ENCODE measurements around the genes RBFOX2 and APOL3.

DNA sequence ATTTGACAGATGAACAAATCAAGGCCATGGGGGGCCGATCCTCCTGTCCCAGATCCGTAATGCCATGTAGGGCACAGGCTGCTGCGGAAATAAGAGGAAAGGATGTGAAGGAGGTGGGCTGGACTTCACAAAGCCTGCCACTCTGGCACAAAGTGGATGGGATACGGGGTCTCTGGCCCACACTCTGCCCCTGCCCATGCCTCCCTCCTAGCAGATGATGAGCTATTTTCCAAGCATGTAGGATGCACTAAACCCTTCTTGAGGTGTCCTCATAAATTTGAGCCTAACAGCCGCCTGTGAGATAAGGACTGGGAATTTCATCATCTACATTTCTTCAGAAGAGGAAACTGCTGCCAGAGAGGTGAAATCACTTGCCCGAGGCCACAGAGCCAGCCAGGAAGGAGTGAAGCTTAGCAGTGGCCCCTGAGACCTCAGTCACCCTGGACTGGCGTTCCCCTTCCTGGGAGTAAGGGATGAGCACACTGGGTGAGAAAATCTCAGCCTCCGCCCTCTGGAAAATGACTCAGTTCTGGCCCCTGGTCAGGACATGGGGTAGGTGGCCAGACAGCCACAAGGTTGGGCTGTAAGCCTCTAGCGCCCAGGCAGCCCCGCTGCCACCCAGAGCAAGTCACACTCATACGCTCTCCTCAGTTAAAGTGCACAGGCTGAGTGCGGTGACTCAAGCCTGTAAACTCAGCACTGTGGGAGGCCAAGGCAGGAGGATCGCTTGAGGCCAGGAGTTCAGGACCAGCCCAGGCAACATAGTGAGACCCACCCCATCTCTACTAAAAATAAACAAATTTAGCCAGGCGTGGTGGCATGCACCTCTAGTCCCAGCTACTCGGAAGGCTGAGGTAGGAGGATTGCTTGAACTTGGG is 27.9 kb downstream of the MB start:
- PRO-cap, result unidirectional peak, minus-strand start at position 447 of the sequence; bidirectional peak, plus-strand start at position 601 of the sequence, minus-strand start at position 447 of the sequence
- RAMPAGE, long total RNA, 4 experiments, result no peak in any of the 4 experiments

DNA sequence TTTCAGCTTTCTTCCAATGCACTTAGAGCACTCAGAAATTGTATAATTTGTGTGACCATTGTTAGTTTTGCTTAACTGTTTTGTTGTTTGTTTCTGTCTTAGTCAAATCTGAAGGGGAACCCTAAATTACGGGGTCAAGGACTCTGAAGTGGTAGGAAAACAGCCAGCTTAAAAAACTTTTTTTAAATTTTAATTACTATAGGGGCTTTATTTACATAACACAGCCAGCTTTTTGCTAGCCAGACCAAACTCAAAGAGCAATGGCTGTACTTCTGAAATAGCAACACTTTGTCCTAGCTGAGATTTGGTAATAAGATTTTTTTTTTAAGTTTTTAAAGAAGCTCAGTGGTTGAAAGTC is 14.8 kb downstream of the APOL6 start:
- PRO-cap, result no peak
- RAMPAGE, long total RNA, 4 experiments, result no peak in any of the 4 experiments

GRCh38 chr22:35684551-35684874 is 33.2 kb upstream of the APOL5 start:
- PRO-cap, result no peak
- RAMPAGE, long total RNA, 4 experiments, result no peak in any of the 4 experiments

DNA sequence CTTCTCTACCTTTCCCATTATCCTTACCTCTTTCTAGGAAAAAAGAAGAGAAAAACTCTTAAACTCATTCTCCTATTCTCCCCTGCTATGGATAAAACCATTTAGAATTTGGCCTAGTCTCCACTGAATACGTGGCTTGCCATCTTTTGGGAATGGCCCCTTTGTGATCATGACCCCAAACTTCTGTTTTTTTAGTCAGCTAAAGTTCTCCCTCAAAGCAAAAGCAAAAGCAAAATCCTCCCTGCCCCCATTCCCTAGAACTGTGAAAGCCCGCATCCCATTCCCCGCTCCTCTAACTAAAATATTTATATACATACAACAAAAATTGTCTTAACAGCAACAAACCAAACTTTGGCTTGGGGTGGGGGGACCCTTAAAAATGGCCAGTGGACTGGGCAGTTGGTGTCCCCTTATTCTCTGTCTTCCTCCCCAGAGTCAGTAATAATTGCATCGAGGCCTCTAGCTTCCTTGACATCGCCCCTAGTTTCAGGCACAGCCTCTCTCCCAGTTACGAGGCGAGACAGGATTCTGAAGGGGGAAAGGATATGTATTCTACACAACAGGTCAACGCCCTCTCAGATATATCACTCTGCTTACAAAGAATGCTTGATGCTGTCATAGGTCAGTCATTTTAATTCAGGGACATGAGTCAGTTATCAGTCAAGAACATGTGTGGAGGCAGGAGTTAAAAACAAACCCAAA is 24.3 kb downstream of the APOL5 start:
- PRO-cap, result no peak
- RAMPAGE, long total RNA, 4 experiments, result no peak in any of the 4 experiments

DNA sequence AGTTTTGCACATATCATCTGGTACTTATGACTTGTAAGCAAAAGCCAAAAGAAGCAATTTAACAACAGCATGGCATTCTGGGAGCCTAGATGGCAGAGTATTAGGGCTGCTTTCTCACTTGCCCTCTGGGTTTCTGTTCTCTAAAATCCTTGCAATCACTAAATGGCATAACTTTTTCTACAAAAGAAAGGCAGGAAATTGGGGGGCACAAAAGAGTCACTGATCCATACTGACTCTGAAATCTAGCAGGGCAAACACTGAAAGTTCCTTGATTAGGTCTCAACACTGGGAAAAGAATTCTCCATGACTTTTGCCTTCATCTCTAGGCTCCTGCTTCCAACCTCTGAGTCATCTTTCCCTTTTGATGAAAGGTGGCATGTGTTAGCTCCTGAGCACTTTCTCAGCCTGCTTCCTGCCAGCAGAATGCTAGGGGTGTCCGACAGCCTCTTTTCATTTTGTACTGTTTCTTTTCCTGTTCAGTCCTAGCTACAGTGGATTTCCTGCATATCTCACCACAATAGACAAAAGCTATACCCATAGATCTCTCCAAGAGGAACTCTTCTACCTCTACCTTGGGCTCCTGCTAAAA is 145.7 kb downstream of the RBFOX2 start:
- PRO-cap, result no peak
- RAMPAGE, long total RNA, 4 experiments, result no peak in any of the 4 experiments

DNA sequence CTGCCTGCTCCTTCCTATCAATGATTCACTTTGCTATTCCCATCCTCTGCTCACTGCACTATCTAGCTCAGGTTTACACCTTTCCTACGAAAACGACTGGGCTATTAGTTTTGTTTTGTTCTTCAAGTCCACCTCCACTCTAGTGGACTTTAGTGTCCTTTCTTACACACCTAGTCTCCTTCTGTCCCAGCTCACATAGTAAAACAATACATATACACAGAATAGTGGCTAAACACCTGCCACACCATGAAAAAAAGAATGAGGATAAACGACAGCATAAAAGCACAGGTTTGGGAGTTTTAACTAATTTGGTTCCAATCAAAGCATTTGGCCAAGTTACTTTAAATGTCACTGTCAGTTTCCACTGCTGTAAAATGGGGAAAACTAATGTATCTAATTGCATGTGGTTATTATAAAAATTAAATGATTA is 108.8 kb downstream of the RBFOX2 start:
- PRO-cap, result no peak
- RAMPAGE, long total RNA, 4 experiments, result no peak in any of the 4 experiments

DNA sequence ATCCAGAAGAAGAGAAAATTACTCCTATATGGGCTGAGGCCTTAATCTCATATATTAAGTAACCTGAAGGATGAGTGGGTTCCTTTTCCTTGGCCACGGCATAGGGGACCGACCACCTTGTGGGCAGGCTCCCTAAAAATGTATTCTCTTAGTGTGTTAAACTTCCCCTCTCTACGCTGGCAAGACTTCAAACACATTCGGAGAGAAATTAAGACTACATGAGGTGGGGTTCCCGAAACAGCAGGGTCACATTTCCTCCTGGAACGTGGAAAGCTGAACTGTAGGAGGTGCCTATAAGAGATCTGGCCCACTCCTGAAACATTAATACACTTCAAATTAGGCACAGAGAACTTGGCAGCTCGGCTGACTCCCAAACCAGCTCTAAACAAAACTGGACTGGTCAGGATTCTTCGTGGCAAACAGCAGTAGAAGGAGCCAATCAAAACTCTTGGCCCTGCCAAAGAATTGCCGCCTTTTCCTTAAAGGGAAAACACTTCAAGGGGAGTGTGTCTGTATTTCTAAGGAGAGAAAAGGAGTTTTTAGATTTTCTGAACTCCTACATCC is 54.8 kb downstream of the RBFOX2 start:
- PRO-cap, result unidirectional peak, minus-strand start at position 383 of the sequence
- RAMPAGE, long total RNA, 4 experiments, result no peak in any of the 4 experiments

GRCh38 chr22:36027297-36028127 is 1.1 kb downstream of the RBFOX2 start:
- PRO-cap, result no peak
- RAMPAGE, long total RNA, 4 experiments, result no peak in any of the 4 experiments

GRCh38 chr22:36028175-36029038 is at the start of gene RBFOX2:
TSS of gene RBFOX2 (minus strand) at chr22:36028824.
- PRO-cap, result bidirectional peak, plus-strand start at chr22:36028573, minus-strand start at chr22:36028501; bidirectional peak, plus-strand start at chr22:36029255, minus-strand start at chr22:36028806
- RAMPAGE, long total RNA, 4 experiments, result start-site peak on the minus strand in 2 of 4 experiments, at chr22:36028273-36028311 at its widest, 18 to 22 reads per replicate

GRCh38 chr22:36160330-36161030 is at the start of gene APOL3:
TSS of gene APOL3 (minus strand) at chr22:36160755.
- PRO-cap, result unidirectional peak, minus-strand start at chr22:36160755
- RAMPAGE, long total RNA, 4 experiments, result start-site peak on the minus strand in 4 of 4 experiments, at chr22:36160721-36160811 at its widest, 27 to 115 reads per replicate

- PRO-cap, result no peak
- RAMPAGE, long total RNA, 4 experiments, result no peak in any of the 4 experiments
Observed at GRCh38 chr22:36166439-36167079, 6.0 kb upstream of the APOL3 start.

DNA sequence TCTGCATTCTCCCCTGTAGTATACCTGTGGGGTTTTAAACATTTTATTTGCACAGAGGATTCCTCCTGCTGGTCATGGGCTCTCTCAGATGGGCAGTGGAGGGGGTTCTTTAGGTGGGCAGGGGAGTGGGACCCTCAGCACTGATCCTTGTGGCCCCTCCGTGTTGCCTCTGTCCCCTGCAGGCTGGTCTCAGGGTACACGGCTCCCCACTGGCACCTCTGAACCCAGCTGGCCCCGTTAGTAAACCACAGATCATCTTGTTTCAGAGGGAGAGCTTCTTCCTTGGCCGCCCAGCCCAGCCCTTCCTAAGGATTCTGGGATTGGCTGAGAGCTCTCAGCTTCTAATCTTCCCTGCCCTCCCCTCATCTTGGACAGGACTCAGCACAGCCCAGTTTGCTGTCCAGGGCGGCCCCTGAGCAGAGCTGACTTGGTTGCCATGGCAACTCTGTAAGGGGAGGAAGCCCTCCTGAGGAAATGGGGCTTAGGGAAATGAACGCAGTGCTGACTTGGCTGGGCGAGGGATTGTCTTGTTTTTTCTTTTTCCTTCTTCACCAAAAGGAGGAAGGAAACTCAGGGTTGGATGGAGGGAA is 4.7 kb downstream of the APOL4 start:
- PRO-cap, result no peak
- RAMPAGE, long total RNA, 4 experiments, result no peak in any of the 4 experiments

DNA sequence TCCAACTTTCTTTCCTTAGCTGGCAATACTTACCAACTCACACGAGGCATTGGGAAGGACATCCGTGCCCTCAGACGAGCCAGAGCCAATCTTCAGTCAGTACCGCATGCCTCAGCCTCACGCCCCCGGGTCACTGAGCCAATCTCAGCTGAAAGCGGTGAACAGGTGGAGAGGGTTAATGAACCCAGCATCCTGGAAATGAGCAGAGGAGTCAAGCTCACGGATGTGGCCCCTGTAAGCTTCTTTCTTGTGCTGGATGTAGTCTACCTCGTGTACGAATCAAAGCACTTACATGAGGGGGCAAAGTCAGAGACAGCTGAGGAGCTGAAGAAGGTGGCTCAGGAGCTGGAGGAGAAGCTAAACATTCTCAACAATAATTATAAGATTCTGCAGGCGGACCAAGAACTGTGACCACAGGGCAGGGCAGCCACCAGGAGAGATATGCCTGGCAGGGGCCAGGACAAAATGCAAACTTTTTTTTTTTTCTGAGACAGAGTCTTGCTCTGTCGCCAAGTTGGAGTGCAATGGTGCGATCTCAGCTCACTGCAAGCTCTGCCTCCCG is 12.8 kb downstream of the APOL1 start:
- PRO-cap, result no peak
- RAMPAGE, long total RNA, 4 experiments, result no peak in any of the 4 experiments

DNA sequence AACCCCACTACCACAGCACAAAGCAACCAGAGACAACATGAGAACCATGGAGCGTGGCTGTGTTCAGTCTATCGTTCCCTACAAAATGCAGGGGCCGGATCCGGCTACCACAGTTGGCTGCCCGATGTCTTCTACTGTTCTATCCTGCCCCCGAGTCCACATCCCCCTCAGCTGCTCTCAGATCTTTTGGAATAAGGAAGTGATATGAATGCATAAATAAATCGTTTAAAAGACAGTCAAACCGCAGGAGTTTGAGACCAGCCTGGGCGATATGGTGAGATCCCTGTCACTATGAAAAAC is 36.9 kb downstream of the APOL1 start:
- PRO-cap, result no peak
- RAMPAGE, long total RNA, 4 experiments, result no peak in any of the 4 experiments

GRCh38 chr22:36317489-36318232 is 64.7 kb downstream of the APOL1 start:
- PRO-cap, result bidirectional peak, plus-strand start at chr22:36317827, minus-strand start at chr22:36317732
- RAMPAGE, long total RNA, 4 experiments, result no peak in any of the 4 experiments

DNA sequence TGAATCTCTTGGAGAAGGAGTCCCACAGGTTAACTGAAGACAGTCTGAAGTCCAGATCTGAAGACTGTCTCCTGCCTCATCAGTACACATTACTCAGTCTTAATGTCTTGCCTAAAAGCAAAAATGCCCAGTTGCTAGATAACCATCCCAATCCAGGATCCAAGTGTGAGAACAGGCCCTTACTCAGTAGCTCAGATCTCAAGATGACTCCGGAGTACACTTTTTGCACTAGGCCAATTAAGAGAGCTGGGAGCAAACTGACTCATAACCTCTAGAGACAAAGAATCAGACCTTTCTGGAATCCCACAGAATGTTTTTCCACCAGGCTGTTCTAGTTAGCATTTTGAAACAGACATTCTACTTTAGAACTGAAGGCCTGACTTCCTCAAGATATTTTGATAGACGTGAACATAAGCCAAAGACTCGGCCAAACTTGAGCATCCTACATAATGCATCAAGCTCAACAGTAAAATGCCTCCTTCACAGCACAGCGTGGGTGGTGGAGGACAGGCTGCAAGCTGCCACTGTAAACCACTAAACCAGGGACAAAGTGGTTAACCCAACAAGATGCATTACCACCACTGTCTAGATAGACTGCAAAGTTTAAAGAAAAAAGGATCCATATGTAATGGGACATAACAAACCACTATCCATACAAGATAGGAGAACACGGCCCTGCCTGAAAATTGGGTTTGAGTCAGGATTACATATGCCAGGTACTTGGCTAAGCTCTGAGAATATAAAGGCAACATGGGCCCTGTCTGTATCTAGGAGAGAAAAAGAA is 48.5 kb downstream of the MYH9 start:
- PRO-cap, result unidirectional peak, minus-strand start at position 205 of the sequence
- RAMPAGE, long total RNA, 4 experiments, result no peak in any of the 4 experiments

DNA sequence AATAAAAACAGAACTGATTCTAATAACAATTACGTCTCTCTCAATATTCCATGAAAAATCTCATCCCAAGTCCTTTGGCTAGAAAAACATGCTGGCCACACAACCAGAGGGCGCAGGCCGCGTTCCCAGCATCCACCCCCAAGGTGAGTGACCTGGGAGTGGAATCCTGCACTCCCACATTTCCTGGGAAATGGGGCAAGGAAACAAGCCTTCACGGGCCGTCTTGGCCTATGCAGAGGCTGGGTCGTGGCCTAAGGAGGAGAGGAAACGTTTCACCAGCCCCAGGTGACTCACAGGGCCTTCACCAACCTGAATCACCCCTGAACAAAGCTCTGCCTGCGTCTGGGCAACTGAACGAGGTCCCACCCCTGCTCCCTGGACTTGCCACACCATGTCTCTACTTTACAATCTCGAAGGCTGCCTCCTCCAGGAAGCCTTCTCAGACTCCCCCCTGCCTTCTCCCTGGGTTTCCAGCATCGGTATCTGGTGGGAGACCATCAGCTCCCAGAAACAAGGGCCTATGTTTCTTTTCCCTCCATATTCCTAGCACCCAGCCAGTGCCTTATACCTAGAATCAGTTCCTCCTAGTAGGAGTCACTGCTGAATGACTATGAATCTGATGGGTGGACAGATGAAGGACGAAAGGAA is 13.1 kb downstream of the MYH9 start:
- PRO-cap, result no peak
- RAMPAGE, long total RNA, 4 experiments, result no peak in any of the 4 experiments

DNA sequence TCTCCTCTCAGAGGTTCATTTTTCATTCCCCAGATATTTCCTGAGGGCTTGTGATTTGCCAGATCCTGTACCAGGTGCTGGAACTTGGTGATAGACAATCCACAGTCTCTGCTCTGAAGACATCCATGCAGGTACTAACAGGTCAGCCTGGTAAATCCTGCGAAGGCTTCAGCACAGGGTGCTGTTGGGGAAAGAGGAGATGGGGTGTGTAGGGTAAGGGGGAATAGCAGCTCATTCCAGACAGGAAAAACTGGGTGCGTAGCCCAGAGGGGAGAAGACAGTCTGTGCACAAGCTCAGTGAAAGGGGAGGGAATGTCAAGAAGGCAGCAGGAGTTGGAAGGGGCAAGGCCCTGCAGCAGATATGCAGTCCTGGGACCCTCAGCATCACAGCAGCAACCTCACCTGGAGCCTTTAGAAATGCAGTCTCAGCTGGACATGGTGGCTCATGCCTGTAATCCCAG is 8.3 kb upstream of the MYH9 start:
- PRO-cap, result no peak
- RAMPAGE, long total RNA, 4 experiments, result no peak in any of the 4 experiments

- PRO-cap, result bidirectional peak, plus-strand start at chr22:36410336, minus-strand start at chr22:36410135
- RAMPAGE, long total RNA, 4 experiments, result no peak in any of the 4 experiments
Observed at GRCh38 chr22:36409755-36410751, 22.3 kb upstream of the MYH9 start.

DNA sequence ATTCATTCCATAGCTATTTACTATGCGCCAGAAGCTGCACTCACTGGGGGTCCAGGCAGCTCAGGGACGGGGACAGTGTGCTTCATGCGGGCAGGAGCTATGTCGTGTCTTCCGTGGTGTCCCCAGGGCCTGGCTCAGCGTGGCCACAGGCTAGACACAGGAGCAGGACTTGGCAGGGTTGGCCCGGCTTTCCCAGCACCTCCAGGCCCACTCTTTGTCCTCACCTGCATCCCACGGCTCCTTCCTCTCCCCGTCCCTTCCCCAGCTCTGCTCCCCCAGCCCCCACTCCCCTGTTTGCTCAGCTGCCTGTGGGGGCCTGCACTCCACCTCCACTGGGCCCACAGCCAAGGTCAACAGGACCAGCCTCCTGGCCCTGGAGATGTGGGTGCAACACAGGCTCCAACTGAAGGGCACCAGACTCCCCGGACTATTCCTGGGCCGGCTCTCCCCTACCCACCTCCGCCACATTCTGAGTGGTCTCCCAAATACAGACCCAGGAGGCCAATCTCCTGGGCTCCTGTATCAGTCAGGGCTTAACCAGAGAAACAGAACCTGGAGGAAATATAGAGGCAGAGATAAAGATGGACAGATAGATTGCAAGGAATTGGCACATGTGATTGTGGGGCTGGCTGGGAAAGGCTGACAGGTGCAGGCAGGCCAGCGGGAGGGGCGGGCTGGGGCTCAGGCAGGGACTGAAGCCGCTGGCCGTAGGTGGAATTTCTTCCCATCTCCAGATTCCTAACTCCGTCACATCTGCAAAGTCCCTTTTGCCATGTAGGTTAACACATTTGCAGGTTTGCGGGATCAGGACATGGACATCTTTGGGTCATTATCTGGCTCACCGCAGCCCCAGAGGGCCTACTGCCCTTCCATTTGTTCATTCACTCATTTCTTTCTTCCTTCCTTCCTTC is 45.6 kb upstream of the MYH9 start:
- PRO-cap, result no peak
- RAMPAGE, long total RNA, 4 experiments, result no peak in any of the 4 experiments

Measured in esophagus muscularis mucosa (tissue), 4 donors.